Right lobe of liver (tissue), 4 donors: Measurements from ENCODE around the genes ATP5MC2 and HOXC4.

- PRO-cap, 4 experiments: peak in 3 of 4 experiments; most common plus-strand start chr12:53267830 (in 1); most common minus-strand start chr12:53267752 (in 2)
- RAMPAGE, long total RNA, 2 experiments: no peak in any of the 2 experiments
Observed at GRCh38 chr12:53267575-53267954, 534 bp upstream of the ESPL1 start.

DNA sequence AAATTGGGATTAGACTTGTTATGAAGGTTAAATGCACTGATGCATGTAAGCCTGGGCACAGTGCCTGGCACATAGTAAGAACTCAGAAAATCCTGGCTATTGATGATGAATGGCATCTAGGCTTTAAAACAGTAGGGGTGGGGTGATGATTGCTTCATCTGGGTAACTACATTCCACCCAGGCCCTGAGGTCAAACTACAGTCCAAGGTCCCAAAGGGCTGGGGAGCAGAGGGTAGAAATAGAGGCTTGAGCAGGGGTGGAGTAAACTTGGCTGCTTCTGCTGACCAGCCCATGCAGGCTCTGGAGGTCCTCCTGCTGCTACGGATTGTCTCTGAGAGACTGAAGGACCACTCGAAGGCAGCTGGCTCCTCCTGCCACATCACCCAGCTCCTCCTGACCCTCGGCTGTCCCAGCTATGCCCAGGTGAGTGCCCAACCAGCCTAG lies 11.4 kb downstream of the ESPL1 start:
- PRO-cap, 4 experiments: peak in 1 of 4 experiments; most common plus-strand start position 198 of the sequence (in 1)
- RAMPAGE, long total RNA, 2 experiments: start-site peak on the plus strand in 1 of 2 experiments, centred at position 247 of the sequence, 59 reads per replicate

DNA sequence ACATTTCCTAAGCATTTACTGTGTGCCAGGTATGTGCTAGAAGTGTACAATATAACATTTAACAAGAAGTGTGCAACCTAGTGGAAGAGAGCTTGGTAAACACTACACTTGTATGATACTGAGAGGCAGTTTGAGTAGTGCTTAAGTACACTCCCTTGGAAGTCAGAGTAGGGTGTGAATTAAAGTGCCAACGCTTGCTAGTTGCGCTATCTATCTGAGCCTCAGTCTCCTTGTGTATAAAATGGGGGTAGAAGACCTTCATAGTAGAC lies 16.8 kb upstream of the SP7 start:
- PRO-cap, 4 experiments: no peak in any of the 4 experiments
- RAMPAGE, long total RNA, 2 experiments: no peak in any of the 2 experiments

DNA sequence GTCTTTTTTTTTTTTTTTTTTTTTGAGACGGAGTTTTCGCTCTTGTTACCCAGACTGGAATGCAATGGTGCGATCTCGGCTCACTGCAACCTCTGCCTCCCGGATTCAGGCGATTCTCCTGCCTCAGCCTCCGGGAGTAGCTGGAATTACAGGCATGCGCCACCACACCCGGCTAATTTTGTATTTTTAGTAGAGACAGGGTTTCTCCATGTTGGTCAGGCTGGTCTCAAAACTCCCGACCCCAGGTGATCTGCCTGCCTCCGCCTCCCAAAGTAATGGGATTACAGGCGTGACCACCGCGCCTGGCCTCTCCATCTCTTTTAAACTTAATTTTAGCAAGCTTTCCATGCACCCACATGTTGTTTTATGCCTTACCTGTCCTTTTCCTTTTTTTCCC lies 966 bp downstream of the SP1 start:
- PRO-cap, 4 experiments: no peak in any of the 4 experiments
- RAMPAGE, long total RNA, 2 experiments: no peak in any of the 2 experiments

DNA sequence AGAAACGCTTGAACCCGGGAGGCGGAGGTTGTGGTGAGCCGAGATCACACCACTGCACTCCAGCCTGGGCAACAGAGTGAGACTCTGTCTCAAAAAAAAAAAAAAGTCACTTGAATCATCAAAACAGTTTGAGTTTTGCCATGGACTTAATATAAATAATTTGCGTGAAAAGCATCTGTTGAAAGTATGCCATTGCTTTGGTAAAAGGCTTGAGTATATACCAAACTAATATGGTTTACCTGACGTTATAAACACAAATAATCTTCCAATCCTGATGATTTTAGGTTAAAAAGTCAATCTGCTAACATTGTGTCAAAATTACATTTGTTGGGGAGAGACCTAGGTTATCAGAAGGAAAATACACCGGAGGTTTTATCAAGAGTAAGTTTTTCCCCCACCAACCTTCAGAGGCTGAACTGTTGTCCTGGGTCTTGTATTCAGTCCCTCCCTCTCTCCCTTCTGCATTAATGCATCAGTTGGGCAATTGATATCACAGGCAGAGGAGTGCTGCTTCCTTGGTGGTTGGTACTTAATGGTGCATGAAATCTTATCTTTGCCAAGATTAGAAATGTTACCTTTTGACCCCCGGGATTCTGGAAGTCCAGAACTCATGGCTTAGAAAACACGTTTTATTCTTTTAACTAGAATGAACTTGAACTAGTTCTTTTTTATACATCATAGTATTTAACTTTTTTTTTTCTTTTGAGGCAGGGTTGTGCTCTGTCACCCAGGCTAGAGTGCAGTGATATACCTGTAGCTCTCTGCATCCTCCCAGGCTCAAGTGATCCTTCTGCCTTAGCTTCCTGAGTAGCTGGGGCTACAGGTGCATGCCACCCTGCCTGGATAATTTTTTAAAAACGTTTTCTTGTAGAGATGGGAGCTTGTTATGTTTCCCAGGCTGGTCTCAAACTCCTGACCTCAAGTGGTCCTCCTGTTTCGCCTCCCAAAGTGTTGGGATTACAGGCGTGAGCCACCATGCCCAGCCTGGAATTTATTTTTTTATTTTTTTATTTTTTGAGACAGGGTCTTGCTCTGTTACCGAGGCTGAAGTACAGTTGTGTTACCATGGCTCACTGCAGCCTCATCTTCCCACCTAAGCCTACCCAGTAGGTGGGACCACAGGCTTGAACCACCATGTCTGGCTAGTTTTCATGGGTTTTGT lies 4.8 kb downstream of the PCBP2 start:
- PRO-cap, 4 experiments: no peak in any of the 4 experiments
- RAMPAGE, long total RNA, 2 experiments: no peak in any of the 2 experiments

GRCh38 chr12:53591949-53592335 lies 34.2 kb downstream of the ATF7 start:
- PRO-cap, 4 experiments: no peak in any of the 4 experiments
- RAMPAGE, long total RNA, 2 experiments: no peak in any of the 2 experiments

DNA sequence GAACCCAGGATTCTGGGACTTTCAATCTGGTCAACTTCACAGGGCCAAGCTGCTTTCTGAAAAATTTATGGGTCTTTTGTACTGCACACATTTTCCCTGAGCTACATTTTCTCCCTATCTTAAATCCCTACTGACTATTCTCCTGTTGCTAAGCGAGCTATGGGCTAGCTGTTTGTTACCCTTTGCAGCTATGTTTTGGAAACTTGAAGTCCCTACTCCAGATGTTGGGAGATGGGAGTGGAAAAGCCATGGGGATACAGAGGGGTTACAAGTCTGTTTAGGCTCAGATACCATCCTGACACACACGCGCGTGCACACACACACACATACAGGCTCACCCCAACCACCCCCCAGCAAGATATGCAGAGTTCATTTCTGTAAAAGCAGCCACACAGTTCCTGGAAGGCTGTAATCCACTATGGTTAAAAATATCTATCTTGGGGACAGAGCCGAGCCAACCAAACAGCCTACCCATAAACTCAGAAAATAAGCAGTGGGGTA lies 15.8 kb downstream of the ATP5MC2 start:
- PRO-cap, 4 experiments: no peak in any of the 4 experiments
- RAMPAGE, long total RNA, 2 experiments: no peak in any of the 2 experiments

DNA sequence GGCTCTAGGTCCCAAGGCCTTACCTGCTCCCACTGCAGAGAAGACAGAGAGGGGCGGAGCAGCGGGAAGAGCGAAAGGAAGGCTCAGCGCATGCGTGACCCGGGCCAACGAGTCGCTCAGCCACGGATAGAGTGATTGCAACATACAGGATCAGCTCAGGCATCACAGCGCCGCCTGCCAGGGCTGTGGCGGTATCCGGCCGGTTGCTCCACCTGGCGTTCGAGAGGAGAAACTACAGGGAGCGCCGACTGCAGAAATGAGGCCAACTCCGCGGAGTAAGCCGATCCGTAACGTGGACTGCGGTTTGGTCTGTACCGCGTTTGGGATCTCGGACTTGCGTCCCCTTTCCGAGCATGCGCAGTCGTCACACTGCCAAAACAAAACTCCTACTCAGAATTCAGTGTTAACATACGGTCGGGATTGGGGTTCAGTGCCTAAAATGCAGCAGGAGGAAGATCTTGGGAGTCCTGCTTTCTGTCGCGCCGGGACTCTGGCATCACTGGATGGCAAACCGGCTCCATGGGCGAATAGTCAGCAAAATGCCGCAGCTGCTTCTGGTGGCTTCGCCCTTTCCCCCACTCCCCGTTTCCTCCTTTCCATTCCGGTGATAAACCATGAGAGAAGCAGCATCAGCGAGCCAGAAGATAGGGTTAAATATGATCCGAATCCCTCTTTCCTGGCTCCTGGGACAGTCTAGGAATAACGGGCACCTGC lies at the start of gene ATP5MC2:
TSS of gene ATP5MC2 (minus strand) at position 54 of the 714 bp plus-strand sequence.
- PRO-cap, 4 experiments: peak in 4 of 4 experiments; most common plus-strand start position 406 of the sequence (in 4); most common minus-strand start position 34 of the sequence (in 4)
- RAMPAGE, long total RNA, 2 experiments: start-site peak on the minus strand in 2 of 2 experiments, centred at positions 45 to 46 of the sequence, 1,609 to 2,124 reads per replicate

DNA sequence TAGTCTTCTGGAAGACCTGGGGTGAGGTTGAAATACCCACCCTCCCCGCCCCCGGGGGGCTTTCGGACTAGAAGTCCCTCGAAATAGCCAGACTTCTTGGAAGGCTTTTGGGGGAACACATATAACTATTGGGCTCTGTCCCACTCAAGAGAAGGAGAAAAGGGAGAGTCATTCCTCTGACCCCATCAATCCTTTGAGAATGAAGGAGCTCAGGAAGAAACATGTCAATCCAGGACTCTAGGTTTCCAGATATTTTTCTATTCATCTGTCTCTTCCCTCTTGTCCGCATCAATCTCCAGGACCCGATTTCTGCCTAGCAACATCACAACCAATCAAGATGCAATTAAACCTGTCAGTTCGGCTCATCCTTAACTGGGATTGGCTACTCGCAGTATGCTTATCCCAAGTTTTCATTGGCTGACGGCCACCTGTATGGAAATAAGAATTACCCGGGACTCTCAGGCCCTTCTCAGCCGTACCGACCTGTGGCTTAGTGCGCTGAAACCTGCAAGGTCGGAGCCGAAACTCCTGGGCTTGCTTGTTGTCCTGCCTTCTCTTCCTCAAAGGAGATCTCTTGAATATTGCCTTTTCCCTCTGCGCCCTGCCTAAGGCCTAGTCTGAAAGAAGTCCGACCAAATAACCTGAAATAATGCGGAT lies 20.3 kb upstream of the ATP5MC2 start:
- PRO-cap, 4 experiments: peak in 1 of 4 experiments; most common plus-strand start position 472 of the sequence (in 1)
- RAMPAGE, long total RNA, 2 experiments: no peak in any of the 2 experiments

DNA sequence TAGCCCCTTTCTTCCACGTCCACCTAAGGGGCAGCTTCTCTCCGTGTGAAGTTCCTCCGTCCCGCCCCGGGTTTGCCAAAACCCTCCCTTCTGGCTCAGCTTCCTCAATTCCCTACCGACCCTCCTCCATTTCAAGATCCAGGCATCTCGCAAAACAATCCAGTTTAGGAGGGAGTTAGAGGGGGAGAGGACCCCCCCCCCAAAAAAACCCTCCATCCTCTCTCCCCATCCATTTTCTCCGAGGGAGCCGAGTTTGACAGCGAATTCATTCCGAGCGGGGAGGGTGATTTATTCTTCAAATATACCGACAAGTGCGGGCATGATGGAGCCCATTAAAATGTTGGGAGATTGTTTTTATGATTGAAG lies 20.9 kb upstream of the ATP5MC2 start:
- PRO-cap, 4 experiments: no peak in any of the 4 experiments
- RAMPAGE, long total RNA, 2 experiments: no peak in any of the 2 experiments

- PRO-cap, 4 experiments: no peak in any of the 4 experiments
- RAMPAGE, long total RNA, 2 experiments: no peak in any of the 2 experiments
Observed at GRCh38 chr12:53707899-53708130, 19.4 kb downstream of the CALCOCO1 start.

- PRO-cap, 4 experiments: no peak in any of the 4 experiments
- RAMPAGE, long total RNA, 2 experiments: no peak in any of the 2 experiments
Observed at GRCh38 chr12:53751841-53752464, 24.7 kb upstream of the CALCOCO1 start.

GRCh38 chr12:53825121-53825719 lies 98.0 kb upstream of the CALCOCO1 start:
- PRO-cap, 4 experiments: peak in 3 of 4 experiments; most common plus-strand start chr12:53825607 (in 1); most common minus-strand start chr12:53825453 (in 3)
- RAMPAGE, long total RNA, 2 experiments: no peak in any of the 2 experiments

DNA sequence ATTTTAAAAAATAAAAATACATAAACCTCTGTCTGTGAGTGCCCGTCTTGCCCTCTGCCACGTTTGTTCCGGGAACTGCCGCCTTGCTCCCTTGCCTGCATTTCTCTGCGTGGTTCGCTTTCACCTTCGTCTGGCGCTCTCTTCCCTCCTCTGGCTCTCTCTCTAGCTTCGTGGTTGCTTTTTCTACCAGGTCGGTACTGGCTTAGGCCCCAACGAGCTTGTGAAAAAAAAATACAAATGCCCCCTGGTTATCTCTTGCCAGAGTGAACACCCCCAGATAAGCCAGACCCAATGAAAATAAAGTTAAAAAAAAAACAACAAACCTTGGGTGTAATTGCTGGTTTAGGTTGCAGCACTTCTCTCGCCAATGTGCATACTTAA lies 9.0 kb upstream of the HOXC11 start:
- PRO-cap, 4 experiments: no peak in any of the 4 experiments
- RAMPAGE, long total RNA, 2 experiments: no peak in any of the 2 experiments

DNA sequence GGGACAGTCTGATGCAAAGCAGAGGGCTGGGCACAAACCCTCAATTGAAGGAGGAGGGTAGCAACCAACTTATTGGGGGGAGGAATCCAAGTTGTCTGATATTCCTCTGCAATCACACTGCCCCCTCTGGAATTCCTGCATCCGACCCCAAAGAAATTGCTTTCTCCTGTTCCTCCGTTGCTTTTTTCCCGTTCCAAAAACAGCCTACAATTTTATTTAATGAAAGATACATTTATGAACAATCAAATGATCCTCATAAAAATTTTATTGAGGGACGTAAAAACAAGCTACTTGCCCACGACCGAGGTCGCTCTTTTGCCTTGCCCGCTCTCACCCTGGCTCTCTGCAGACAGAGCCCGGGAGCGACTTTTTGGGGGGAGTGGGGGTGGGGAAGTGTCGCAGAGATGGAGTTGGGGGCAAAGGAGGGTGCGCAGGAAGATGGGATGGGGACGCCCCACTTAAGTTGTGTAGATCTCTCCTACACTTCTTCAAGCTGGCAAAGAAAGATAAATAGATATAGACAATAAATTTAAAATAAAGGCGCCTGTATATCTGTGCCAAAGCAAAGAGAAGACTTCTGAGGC lies 1.1 kb upstream of the HOXC9 start:
- PRO-cap, 4 experiments: no peak in any of the 4 experiments
- RAMPAGE, long total RNA, 2 experiments: no peak in any of the 2 experiments

DNA sequence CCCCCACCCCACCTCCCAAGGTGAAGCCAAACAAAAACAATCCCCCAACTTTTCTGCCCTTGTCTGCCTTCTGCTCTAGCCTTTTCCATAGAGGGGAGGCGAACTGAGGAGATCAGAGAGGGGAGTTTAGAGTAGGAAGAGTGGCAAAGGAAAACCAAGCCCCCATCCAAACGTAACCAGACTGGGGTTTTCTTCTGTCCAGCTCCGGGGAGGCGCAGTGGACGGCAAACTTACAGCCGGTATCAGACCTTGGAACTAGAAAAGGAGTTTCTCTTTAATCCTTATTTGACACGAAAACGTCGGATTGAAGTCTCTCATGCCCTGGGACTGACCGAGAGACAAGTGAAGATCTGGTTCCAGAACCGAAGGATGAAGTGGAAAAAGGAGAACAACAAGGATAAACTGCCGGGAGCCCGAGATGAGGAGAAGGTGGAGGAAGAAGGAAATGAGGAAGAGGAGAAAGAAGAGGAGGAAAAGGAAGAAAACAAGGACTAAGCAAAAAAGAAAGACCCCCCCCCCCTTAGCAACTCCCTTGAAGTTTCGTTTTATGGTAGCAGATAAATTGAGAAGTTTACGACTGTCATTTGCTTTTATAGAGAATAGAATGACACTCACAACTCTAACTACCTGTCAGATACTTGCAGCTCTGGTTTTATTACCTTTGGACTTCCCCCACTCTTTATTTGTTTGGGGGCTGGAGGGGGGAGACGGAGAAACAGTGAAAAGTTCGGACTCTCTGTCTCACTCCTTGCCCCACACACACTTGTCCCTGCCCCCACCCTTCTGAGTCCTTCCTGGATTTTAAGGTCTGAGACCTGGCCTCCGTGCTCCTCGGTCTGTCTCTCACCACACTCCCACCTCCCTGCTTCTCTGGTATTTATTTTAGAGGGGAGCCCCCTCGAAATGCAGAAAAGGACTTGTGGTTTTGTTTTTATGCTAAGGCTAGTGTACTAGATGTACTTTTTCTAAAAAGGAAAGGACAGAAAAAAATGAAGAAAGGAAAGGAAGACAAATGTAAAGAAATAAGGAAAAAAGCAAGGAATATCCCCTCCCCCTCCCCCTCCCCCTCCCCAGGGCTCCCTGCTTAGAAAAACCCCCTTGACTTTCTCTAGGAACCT lies 2.5 kb downstream of the HOXC8 start:
- PRO-cap, 4 experiments: no peak in any of the 4 experiments
- RAMPAGE, long total RNA, 2 experiments: no peak in any of the 2 experiments

- PRO-cap, 4 experiments: no peak in any of the 4 experiments
- RAMPAGE, long total RNA, 2 experiments: no peak in any of the 2 experiments
Observed at GRCh38 chr12:54013224-54013956, 4.6 kb downstream of the HOXC8 start.

- PRO-cap, 4 experiments: no peak in any of the 4 experiments
- RAMPAGE, long total RNA, 2 experiments: no peak in any of the 2 experiments
Observed at GRCh38 chr12:54033954-54034618, 1.2 kb downstream of the HOXC5 start.

DNA sequence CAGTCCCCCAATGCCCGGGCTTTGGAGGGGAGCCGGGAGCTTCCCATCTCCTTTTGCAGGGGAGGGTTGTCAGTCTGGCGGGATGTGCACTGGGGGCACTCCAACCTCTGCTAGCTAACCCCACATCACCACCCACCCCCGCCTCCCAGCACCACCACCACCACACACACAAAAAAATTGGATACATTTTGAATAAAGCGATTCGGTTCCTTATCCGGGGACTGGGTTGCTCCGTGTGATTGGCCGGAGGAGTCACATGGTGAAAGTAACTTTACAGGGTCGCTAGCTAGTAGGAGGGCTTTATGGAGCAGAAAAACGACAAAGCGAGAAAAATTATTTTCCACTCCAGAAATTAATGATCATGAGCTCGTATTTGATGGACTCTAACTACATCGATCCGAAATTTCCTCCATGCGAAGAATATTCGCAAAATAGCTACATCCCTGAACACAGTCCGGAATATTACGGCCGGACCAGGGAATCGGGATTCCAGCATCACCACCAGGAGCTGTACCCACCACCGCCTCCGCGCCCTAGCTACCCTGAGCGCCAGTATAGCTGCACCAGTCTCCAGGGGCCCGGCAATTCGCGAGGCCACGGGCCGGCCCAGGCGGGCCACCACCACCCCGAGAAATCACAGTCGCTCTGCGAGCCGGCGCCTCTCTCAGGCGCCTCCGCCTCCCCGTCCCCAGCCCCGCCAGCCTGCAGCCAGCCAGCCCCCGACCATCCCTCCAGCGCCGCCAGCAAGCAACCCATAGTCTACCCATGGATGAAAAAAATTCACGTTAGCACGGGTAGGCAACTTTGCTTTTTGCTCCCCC lies at the start of gene HOXC4:
TSS of gene HOXC4 (plus strand) at position 268 of the 821 bp plus-strand sequence.
- PRO-cap, 4 experiments: no peak in any of the 4 experiments
- RAMPAGE, long total RNA, 2 experiments: no peak in any of the 2 experiments

- PRO-cap, 4 experiments: no peak in any of the 4 experiments
- RAMPAGE, long total RNA, 2 experiments: no peak in any of the 2 experiments
Observed at GRCh38 chr12:54196305-54196799, 7.6 kb upstream of the SMUG1 start.